Measurements from ENCODE around the genes PF4V1, EREG and THAP6.

DNA sequence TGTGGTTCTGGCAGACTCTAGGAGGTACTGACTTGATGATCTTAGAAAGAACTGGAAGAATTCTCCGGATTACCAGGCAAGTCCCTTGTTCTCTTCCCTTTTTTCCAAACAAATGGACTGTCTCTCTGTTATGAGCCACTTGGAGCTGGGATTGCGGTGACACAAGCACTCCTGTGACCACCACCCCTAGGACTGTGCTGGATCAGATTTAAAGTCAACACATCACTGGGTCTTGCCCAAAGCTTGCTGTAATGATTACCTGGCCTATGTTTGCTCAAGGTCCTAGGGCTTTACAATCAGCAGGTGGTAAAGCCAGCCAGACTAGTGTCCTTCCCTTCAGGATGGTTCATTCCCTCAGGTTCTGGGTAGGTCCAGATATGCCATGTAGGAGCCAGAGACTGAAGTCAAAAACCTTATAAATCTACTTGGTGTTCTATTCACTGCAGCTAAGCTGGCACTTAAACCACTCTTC is 144.7 kb downstream of the COX18 start:
- RRBS: no CpG with 5 or more reads among the region's 2 CpGs

DNA sequence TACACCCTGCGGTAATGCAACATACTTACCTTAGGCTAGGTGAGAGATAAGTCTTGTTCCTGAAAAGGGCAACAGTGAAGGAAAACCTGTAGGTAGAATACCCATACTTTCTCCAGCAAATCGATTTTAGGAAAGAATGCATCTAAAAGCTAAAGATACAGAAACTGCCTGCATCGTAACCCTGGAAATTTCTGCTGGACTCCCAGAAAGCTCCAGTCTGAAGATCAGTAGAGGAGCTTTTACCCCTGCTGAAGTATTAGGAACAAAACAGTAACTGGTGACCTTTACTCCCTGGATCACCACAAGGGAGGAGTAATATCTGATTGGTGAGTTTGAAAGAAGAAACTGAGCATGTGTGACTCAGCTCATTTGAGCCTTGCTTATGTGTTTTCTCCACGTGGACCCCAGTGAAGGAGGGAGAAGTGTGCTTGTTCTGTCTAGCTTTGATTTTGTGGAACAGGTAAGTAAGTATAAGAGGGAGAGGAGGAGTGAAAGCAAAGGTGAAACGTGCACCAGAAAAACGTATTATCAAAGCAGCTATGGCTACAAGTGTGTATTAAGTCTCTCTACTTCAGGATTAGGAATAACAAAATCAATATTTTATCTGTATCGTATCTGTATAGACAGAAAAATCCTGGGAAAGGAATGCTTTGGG is 34.6 kb upstream of the COX18 start:
- RRBS: no CpG with 5 or more reads among the region's 7 CpGs

DNA sequence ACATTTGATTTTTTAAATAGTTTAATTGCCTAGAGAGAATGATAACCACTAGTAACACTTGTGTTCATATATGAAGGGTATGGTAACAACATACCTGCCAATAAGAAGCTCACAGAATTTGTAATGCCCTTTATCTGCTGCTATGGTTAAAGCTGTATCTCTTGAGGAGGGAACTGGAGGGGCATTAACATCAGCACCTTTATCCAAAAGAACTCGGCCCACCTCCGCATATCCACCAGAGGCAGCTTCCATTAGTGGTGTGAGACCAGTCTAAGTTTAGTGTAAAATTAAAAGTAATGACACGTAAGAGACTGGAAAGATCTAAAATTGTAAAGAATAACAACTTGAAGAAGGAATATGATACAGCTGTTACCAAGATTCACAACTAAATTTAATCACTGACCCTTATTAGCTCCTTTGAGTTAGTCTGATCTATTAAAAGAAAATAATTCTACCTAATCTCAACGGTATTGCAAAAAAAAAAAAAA is 50.6 kb upstream of the COX18 start:
- RRBS: no CpG with 5 or more reads among the region's 4 CpGs

- RRBS: no CpG with 5 or more reads among the region's 4 CpGs
These were observed 66.2 kb downstream of the ANKRD17 start for GRCh38 chr4:73192204-73193046.

DNA sequence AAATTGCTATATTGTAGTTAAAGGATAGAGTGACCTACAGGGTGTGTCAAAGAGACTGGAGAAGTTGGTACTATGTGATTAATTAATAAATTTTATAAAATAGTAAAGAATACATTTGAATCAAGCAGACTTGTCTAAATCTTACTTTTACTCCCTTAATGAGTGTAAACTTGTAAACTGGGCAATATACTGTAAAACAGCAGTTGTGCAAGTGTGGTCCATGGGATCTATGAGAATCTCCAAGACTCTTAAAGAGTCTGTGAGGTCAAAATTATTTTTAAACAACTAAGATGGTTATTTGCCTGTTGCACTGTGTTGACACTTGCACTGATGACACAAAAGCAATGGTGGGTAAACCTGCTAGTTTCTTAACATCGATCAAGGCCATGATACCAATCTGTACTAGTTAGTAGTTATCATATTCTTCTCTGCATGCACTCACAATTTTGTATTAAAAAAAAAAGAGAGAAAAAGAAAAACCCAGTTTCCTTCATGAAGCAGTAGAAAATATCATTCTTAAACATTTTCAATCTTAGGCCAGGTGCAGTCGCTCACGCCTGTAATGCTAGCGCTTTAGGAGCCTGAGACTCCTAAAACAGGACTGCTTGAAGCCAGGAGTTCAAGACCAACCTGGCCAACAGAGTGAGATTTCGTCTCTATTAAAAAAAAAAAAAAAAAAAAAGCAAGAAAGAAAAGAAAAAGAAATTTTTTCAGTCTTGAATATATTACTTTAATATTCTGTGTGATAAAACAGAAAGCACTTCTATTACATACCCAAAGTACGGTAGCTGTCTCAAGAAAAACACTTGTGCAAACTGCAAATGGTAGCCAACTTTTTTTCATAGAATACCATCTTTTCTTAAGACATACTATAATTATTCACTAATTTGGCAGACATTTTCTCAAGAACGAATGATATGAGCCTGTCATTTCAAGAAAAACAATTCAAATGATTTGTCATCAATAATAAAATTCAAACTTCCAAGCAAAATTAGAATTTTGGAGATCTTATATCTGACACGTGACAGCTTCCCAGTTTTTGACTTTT is 44.1 kb downstream of the ANKRD17 start:
- RRBS: no CpG with 5 or more reads among the region's 8 CpGs

- RRBS: no CpG with 5 or more reads among the region's 2 CpGs
These were observed 36.8 kb downstream of the ANKRD17 start for GRCh38 chr4:73221633-73222282.

DNA sequence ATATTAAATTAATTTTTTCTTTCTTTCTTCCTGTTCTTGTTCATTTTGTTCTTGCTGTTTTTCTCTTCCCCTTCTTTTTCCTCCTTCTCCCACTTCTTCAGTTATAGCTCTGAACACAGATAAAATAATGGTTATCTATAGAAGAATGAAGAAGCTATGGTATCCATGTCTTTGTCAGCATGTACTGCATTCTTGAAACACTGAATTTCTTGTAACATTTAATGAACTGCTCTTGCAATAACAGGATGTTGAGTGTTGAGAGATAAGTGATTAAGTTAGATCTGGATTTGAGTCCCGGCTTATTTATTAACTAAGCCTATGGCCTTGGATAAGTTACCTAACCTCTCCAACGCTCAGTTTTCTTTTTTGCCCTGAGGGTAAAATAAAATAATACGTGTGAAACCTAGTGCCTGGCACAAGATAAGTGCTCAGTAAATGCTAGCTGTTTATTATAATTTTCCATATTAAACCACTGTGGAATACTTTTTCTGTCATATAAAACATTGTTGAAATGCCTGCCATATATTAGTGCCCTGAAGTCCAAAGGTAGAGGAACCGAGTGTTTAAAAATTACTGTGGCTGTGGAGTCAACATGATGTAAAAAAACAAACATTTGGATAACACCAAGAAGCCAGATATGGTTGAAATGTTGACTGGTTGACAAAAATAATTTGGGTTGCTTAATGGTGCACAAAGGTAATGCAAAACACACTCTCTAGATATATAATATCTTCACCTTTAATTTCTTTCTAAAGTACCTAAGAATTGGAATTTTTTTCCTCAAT is 58.6 kb upstream of the ALB start:
- RRBS: no CpG with 5 or more reads among the region's 4 CpGs

GRCh38 chr4:73589268-73589871 is 30.9 kb downstream of the RASSF6 start:
- RRBS: no CpG with 5 or more reads among the region's 4 CpGs

DNA sequence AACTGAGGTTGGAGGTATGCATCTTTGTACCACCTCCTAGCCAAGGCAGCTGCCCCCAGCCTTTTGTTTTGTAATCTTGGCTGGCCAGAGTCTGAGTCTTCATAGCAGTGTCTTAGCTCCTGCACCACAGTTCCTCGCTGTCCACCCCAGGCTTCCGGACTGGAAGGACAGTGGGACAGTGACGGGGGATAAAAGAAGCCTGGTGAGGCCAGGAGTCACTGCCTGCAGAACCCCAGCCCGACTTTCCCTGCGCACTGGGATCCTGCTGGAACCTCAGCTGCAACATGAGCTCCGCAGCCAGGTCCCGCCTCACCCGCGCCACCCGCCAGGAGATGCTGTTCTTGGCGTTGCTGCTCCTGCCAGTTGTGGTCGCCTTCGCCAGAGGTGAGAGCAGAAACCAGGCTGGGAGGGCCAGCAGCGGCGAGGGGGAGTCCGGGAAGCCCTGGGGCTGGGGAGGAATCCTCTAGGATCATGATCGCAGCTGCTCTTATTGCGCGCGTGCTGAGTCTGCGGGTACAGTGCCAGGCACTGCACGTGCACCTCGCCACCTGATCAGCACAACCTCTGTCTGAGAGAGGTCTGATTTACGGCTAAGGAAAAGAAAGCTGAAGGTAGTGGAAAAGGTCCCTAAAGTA is at the start of gene PF4V1:
PF4V1 (plus strand) TSS at position 218 of the 635 bp plus-strand sequence.
- RRBS: no CpG with 5 or more reads among the region's 24 CpGs

DNA sequence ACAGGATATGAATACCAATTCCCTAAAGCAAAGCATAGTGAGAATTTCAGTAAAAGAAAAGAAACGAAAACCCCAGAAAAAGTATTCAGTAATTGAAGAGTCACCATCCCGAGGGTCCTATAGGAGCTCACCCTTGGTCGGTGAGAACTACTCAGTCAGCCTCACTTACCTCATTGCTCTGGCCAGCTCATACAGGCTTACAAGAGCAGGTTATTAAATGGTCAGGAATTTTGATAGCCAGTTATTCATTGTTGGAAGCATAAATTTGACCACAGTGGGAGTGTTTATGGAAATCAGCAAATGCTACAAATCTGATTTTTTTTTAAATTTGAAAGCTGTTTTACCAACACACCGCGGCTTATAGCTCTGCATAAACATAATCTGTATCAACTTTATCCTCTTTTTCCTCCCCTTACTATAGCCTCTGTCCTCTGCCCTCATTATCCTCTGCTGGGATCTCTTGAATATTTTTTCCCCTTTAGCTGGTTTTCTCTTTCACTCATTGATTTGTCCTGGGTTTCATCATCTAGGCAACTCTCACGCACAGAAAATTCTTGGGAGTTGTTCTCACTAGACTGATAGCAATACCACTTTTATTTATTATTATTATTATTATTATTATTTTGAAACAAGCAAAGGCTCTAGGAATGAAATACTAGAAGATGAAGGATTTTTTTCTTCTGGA is 11.0 kb upstream of the CXCL2 start:
- RRBS: no CpG with 5 or more reads among the region's 6 CpGs

DNA sequence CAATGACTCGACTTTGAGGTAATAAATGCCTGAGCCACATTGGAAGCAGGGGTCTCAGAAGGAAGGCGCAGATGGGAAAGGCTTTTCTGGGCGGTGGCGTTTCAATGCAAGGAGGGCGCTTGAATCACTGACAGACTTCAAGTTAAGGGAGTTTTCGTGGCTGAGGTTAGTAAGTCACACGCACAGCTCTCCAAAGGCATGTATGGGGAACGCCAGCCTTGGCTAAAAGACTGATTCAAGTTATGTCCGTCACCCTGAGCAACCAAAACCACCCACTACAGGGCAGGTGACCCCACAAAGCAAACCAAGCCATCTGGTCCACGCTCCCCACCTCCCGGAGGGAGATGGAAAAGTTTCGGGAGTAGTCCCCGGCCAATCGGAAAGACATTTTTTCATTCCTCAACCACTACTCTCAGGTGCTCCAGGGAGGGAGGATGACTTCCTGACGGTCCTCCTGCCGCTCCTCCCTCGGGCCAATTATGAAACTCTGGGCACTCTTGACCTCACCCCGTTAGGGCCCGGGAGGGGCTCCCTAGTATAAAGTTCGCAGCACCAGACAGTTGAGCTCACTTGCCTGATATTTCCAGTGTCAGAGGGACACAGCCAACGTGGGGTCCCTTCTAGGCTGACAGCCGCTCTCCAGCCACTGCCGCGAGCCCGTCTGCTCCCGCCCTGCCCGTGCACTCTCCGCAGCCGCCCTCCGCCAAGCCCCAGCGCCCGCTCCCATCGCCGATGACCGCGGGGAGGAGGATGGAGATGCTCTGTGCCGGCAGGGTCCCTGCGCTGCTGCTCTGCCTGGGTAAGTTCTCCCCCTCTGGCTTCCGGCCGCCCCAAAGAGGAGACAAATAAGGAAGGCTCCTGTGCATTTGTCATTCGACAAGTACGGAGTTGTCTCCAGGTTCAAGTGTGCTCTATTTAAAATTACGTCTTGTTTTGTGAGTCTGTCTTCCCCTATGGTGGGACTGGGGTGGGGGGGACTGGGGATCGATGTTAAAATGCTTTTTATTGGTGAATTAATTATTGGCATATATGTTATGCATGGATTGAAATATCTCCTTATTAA is at the start of gene EREG:
EREG (plus strand) TSS at position 569 of the 1,063 bp plus-strand sequence.
- RRBS: 2% methylated on average over 3 of the region's 44 CpGs

DNA sequence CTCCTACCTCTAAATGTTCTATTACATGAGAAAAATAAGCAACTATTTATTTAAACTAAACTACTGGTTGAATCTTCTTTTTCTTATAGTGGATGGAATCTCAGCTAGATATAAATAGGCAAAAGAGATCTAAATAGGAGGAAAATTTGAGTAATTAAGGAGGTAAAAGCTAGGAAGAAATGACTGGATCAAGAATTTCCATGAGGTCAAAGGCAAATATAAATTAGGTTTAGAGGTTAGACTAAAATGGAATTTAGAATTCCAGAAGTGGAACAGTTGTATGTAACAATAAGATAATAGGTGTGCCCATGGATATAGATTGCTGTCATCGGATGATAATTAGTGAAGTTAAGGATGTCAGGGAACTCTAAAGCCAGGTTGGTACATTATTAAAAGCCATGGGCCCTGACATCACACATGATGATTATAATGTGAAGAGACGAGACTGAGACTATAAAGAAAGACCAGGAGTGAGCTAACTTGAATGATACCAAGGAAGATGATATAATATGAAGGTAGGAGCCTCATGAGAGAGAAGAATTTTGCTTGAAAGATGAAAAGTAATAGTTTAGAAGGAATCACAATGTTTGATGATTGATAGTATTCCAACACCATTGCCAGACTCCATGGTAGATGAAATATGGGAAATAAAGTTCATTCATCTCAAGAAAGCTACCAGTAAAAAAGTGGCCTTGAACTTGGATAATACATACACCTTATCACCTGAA is 49.7 kb upstream of the PARM1 start:
- RRBS: no CpG with 5 or more reads among the region's 2 CpGs

- RRBS: no CpG with 5 or more reads among the region's 7 CpGs
These were observed 95.4 kb downstream of the PARM1 start for GRCh38 chr4:75028086-75028921.

DNA sequence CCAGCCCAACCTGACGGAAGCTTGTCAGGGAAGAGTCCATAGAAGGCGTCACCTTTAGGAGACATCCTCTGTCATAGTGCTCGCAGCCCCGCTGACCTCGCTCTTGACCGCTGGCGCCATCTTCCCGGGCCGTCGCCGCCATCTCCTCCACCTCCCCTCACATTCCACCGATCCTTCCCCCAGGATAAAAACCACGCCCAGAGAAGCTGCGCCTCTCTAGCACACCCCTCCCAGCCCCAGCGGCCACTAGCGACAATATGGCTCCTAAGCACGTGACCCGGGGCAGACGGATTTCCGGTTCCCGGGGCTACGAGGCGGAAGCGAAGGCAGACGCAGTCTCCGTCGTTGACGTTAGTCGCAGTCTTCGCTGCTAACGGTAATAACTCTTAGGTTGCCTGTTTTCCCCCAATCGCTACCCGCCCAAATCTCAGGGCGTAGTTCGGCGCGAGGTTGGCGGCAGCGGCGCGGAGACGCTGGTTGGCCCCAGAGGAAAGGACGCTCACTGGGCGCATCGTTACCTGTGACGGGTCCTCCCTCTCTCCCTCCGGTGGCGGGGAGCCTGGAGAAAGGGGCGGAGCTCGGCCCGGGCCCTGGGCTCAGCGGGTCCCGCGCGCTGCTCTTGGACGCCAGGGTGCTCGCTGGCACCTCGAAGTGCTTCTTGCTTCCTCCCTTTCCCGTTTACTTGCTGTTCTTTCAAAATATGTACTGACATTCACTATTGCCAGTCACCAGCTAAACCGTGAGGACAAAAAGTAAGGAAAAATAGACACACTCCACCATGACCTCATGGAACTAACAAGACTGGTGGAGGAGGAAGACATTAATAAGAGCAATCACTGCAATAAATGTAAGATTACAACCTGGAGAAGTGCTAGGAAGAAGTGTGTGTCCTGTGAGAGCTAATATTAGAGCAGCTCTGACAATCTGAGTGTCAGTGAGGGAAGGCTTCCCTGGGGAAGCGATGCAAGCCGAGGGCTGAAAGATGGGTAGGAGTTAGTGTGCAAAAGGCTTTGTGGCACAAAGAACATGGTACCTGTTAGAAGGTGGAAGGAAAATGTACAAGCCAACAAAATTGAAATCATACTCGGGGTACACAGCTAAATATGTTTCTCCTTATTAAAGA is at the start of gene THAP6:
THAP6 (plus strand) TSS at position 329 of the 1,123 bp plus-strand sequence.
- RRBS: no CpG with 5 or more reads among the region's 63 CpGs

DNA sequence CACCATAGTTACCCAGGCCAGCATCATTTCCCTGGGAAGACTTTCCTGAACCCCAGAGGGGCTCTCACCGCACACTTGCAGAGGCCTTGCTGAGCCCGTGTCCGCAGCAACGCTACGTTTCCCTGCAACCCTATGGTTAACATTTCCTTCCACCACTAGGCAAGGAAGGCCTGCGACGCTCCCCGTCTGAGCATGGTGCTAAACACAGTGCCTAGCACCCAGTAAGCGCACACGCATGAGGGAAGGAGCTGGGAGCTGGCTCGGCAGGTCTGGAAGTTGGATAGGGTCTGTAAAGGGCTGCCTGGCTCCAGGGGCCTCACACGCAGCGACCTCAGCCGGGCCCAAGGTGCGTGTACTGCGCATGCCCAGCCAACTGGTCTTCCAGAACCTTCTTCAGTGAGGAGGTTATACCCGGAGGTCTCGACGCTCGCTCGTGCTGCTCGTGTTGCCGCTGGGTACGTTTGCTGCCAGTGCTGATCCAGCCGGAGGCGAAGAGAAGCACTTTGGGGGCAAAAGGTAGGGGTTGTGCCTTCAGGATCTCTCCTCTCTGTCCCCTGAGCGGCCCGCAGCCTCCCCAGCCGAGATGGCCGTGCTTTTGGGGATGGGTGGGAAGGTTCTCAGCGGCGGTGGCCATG is 3.6 kb upstream of the CXCL9 start:
- RRBS: 96% methylated on average over 12 of the region's 32 CpGs

DNA sequence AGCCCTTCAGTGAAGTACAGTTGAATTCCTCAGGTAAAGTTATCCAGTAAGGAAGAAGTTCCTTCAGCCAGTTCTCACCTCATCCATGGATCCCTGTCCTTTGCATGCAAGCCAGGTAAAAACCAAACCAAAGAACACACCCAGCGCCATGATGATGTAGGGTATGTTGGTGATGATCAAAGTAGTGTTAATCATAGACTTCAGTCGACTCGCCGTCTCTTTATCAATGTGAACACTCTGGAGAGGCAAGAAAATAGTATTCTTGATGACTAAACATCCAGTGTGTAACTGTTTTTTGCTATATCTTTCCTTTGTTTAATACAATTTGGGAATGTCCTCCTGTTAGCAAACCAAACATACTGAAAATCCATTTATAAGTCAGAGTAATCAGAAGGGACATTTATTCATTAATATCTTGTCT is 15.0 kb upstream of the NUP54 start:
- RRBS: no CpG with 5 or more reads among the region's 4 CpGs

DNA sequence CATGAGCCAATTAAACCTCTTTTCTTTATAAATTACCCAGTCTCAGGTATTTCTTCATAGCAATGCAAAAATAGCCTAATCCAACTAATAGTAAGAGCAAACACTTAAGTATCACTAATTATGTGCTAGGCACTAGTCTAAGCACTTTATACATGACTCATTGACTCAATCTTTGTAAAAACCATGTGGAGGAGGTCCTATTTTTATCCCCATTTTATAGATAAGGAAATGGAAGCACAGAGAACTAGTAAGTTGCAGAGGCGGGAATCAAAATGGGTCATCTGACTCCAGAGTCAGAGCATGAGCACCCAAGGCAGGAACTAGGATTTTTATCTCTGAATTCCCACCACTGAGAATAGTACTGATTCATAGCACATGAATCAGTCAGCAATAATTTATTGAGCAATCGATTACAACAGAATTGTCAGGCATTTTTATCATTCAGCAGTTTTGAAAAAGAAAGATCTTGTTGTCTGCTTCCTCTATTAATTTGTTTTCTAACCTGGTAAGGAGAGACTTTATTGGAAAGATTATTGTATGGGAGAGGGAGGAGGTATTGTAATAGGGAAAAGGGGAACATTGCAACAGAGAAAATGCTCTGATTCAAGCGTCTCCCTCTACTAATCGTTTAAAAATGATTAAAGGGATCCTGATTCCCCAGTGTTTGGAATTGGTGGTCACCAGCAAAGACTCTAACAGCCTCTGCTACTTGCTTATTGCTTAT is 19.2 kb downstream of the SCARB2 start:
- RRBS: no CpG with 5 or more reads among the region's 4 CpGs

DNA sequence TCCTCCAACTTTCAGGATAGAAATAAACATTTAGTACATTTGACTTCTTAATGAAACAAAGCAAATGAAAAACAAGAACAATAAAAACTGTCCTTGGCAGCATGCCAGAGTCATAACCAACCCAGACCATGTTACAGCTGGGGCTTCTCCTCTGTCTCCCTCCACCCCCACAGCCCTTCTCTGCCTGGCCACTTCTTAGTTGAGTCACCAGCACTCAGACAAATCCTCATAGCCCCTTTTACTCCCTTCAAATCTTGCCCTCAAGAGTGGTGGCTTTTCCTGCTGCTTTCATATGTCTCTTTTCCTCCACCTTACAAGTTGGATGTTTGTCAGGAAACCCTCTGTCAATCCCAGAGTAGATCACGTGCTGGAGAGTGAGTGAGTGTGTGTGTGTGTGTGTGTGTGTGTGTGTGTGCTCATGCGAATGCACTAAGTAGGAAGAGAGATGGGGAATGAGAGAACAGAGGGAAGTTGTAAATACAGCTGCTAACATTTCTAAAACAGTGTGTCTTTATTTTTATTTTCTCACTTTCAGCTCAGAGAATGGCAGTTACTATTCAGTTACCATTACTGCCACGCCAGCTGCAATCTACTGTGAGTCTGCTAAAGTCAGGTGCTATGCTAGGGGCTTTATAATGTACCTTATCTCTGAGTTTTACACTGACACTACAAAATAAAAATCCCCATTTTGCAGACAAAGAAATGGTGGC is 15.0 kb downstream of the SCARB2 start:
- RRBS: no CpG with 5 or more reads among the region's 3 CpGs

GRCh38 chr4:76536062-76536609 is 101.1 kb downstream of the SHROOM3 start:
- RRBS: no CpG with 5 or more reads among the region's 2 CpGs